Pericardium fibroblast (primary cell): ENCODE measurements around a stretch of chr3.

GRCh38 chr3:141505107-141505900, 18.5 kb downstream of the RASA2 start:
- RAMPAGE, long total RNA, result no peak

GRCh38 chr3:141529592-141530115, 42.8 kb downstream of the RASA2 start:
- RAMPAGE, long total RNA, result no peak

- RAMPAGE, long total RNA, result no peak
Observed at GRCh38 chr3:141737590-141737921, 542 bp upstream of the RNF7 start.

DNA sequence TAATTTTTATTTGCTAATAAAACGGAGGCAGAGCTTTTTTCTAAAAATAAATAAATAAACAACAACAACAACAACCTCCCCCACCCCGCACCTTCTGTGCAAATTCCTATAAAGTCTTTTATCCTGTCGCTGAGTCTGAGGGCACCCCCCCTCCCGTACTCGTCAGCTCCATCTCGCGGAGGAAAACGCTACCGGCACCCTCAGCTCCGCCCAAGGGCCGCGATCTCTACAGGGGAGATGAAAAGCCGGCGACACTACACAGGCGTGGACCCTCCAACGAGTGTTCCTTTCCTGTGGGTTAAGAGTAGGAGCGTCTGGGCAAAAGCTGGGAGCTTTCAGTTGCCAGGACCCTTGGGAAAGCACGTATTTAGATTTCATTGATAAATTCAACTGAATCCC, 953 bp upstream of the ATP1B3 start:
- RAMPAGE, long total RNA, result no peak

- RAMPAGE, long total RNA, result no peak
Observed at GRCh38 chr3:142619029-142619450, 22.8 kb downstream of the PLS1 start.

- RAMPAGE, long total RNA, result no peak
Observed at GRCh38 chr3:142733927-142734575, 10.2 kb downstream of the TRPC1 start.

DNA sequence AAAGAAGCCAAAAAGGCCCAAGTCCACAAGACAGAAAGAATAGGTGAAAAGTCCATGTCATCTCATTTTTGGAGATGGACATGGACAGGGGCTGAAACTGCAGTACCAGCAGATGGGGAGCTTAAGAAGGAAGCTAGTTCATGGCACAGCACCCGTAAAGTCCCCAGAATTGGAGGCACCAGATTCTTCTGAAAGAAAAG, 36.9 kb downstream of the PAQR9 start:
- RAMPAGE, long total RNA, result no peak

- RAMPAGE, long total RNA, result no peak
Observed at GRCh38 chr3:143002372-143002767, 1.0 kb downstream of the U2SURP start.

DNA sequence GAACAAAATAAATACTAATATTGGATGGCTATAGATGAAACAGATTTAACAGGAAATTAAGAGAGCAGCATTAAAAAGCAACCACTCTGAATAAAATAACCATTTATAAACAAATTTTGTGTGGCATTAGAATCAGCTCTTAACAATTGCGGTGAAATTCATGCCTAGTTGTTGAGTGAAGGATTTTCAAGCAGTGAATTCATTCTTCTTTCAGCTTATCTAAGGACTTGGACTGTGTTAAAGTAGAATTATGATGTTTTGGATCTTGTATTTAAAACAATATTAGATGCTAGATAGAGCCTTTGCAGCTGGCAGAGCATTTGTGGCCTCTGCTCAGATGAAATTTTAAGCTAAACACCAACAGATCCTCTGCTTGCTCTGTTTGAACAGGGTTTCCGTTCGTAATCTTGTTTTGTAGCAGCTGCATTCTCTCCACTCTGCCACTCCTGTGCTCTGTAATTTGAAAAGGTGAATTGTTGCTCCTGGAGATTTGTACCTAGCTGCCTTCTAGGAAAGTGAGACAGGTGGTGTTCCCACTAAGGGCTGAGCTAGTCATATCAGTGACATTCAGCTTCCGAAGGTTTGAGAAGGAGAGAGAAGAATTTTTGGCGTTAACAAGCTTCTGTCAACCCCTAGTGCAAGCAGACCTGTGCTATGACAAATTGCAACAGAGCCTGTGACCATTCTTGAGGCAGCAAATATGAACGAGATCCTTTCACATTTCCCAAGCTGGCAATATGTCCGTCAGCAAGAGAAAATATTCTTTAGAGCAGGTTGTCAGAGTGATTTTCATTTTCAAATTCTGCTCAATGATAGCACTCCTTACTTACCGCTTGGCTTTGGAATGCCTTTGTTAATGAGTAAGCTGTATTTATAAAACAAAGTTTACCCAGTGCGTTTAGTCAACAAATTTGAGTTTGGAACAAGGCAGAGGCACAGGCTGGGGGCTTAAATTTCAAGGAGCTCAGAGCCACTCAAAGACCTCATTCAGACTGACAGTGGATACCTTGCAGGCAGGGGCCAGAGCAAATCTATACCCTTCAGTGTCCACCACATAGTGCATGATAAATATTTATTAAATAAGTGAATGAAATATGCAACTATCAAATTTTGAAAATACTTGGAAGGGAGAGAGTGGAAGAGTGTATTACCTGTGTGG, 5.3 kb downstream of the CHST2 start:
- RAMPAGE, long total RNA, result no peak

DNA sequence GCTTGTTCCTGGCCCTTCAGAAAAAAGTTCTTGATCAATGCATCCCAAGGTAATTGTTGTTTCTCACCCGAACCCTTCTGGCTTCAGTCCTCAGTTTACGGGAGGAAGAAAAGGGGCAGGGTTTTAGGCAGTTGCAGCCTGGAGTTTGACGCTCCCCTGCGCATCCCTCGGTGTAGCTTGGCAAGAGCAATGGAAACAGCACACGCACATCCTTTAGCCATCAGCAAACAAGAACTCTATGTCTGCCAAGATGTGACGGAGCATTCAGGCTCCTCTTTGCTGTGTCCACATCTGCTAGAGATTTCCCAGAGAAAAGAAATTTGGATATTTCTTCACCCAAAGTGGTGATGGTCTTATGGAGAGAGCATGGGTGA, 31.7 kb downstream of the CHST2 start:
- RAMPAGE, long total RNA, result no peak

GRCh38 chr3:143352994-143353569, 233.5 kb downstream of the CHST2 start:
- RAMPAGE, long total RNA, result no peak

- RAMPAGE, long total RNA, result no peak
Observed at GRCh38 chr3:143547372-143548114, 300.7 kb downstream of the SLC9A9 start.

GRCh38 chr3:146093827-146094303, 67.1 kb downstream of the PLOD2 start:
- RAMPAGE, long total RNA, result no peak

- RAMPAGE, long total RNA, result no peak
Observed at GRCh38 chr3:146115458-146116214, 45.3 kb downstream of the PLOD2 start.

GRCh38 chr3:146120890-146121849, 39.8 kb downstream of the PLOD2 start:
- RAMPAGE, long total RNA, result no peak

- RAMPAGE, long total RNA, result no peak
Observed at GRCh38 chr3:146506886-146507484, 37.4 kb downstream of the PLSCR1 start.

DNA sequence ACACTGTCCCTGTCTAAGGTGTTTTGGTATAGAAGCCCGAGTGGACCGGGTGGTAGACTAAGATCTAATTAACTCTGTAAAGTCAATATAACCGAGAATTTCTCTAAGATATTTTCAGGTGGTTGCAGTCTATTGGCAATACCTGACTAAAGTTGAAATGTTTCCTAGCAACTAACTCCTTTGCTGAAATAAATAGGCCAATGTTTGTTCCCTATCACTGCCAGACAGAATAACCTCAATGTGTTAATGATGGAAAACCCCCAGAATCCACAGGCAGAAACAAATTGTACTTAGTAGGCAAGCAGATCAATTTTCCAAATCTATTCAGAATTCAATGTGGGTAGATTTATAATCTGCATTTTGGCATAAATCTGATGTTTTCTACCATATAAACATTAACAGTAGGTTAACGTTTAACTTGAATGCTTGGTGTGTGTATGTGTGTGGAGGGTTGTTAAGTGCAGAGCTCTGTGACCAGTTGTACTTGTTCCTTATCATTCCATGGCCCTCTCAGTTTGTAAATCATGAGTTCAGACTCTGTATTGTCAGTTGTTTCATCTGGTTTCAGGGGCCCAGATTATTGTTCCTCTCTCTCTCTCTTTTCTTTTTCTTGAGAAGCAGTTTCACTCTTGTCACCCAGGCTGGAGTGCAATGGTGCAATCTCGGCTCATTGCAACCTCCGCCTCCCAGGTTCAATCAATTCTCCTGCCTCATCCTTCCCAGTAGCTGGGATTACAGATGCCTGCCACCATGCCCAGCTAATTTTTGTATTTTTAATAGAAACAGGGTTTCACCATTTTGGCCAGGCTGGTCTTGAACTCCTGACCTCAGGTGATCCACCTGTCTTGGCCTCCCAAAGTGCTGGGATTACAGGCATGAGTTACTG, 32.9 kb downstream of the PLSCR1 start:
- RAMPAGE, long total RNA, result no peak

DNA sequence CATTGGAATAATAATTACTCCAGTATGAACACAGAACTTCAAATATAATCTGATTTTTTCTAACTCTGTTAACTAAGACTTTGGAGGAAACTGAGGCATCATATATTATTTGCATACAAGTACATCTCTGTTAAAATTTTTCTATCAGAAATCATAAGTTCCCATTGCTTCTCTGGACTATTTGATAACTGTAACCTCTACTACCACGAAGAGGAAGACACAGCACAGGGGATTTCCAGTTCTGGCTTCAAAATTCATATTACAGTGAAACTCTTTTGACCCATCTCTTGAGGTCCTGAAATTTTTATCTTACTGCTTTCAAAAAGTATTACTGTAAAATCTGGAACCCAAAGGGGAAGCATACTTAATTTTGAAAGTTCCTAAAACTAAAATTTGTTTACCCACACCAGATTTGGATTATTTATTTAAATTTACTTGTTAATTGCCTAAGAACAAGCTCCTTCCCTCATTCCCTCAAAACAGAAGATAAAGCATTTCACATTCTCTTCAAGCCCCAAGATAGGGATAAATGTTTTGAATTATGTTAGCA, 4.1 kb downstream of the PLSCR1 start:
- RAMPAGE, long total RNA, result no peak

DNA sequence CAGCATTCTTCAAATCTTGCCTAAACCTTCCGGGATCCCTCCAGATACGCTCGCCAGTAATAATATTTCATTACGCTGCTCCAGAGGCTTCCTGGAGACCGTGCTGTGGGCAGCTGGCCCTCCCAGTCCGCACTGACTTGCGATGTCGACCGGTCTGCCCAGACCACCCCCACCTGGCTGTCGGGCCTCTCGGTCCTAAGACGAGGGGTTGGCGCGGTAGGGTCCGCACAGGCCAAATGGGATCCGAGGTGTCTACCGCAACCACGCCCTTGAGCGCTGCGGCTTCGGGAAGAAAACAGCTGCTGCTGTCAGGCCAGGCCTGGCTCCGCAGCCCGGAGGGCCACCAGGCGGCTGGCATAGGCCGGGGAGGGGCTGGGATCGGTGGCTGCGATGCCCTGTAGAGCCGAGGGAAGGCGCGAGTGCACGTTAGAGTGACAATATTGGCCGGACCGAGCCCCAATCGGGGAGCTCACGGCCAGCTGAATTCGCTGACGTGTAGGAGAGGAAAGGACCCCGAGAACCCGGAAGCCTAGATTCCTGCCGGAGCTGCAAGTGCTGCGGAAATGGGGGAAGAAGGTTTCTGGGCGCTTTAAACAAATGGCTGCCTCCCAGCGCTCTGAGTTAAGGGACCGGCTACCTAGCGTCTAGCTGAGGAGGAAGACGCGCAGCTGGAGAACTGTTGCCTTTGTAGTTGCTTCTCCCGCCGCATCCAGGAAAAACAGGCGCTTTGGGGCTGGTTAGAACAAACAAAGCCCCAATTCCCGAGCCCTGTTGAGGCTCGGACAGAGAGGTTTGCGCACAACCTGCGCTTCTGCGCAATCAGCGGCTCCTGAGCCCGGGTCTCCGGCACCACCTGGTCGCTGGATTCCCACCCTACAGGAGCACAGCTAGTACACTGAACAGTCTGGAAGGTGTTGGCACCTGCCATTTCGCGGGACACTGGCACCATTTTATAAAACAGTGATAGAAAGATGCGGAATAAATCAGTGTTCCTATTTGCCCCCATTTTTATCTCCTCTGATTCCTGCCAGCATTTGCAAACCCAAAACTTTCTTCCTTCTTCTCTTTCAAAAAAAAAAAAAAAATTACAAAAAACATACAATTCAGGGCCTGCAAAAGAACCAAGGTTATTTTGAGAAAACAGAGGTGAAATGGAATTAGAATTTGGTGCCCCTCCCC, 14.0 kb downstream of the ZIC4 start:
- RAMPAGE, long total RNA, result no peak

GRCh38 chr3:147394289-147395261, 11.8 kb downstream of the ZIC4 start:
- RAMPAGE, long total RNA, result no peak